Metastatic Liver Carcinoma in the Lung (tissue), 2 donors: ENCODE results near the genes KRT24, KRTAP1-4, KRTAP2-2 and KRT37.

GRCh38 chr17:40348368-40349092 lies 16.0 kb downstream of the GJD3 start:
- PRO-cap, 2 experiments = no peak in any of the 2 experiments

GRCh38 chr17:40357828-40358027 lies 6.8 kb downstream of the GJD3 start:
- PRO-cap, 2 experiments = no peak in any of the 2 experiments

DNA sequence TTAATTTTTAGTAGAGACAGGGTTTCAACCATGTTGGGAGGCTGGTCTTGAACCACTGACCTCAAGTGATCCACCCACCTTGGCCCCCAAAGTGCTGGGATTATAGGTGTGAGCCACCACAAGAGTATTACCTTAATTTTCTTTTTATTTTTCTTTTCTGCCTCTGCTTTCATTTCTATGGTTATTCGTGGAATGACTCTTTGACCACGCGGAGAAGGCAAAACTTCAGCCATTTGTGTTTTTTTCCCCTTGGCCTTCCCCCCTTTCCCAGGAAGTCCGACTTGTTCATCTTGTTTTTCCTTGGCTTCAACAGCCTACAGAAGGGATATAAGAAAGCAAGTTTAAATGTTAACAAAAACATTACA lies 21.6 kb downstream of the TOP2A start:
- PRO-cap, 2 experiments = no peak in any of the 2 experiments

GRCh38 chr17:40445109-40445780 lies 2.0 kb downstream of the IGFBP4 start:
- PRO-cap, 2 experiments = peak in 2 of 2 experiments; most common plus-strand start chr17:40445494 (in 1); most common minus-strand start chr17:40445383 (in 2)

GRCh38 chr17:40457294-40457733 lies 14.1 kb downstream of the IGFBP4 start:
- PRO-cap, 2 experiments = no peak in any of the 2 experiments

GRCh38 chr17:40461171-40461989 lies 18.1 kb downstream of the IGFBP4 start:
- PRO-cap, 2 experiments = no peak in any of the 2 experiments

GRCh38 chr17:40465392-40465671 lies 22.1 kb downstream of the IGFBP4 start:
- PRO-cap, 2 experiments = no peak in any of the 2 experiments

DNA sequence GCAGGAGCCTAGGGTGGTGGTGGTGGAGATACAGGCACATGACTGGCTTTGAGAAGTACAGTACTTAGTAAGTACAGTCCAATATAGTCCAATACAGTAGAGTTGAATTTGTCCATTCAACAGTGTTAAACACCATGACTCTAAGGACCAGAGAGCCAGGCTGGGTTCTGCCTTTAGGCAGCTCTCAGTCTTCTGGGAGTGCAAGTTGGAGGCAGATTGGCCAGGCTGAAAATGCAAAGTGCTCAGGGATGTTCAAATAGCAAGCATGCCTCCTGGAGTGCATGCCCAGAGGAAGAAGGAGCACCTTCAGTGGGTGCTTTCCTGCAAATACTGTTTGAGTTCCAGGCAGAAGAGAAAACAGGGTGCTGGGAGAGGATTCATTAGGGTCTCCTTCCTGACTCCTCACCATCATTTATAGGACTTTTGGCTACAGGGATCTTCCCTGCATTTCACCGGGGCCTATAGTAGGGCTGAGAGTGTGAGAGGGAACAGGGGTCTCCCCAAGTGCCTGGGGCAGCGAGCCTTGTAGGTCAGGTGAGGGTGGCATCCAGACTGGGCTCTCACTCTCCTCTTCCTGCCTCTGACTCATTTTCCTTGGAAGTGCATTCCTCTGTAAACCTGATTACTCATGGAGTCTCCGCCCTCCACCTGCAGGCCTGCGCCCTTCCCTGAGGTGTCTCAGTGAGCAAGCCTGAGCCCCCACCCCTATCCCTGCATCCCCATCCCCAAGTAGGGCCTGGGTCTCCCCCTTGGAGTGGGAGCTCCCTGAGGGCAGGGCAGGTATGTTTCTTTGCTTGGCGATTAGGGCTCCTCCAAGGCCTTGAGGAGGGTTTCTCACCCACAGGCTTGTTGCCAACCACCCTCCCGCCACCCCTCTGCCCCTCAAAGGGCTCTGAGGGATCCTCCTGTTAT lies 17.1 kb upstream of the TNS4 start:
- PRO-cap, 2 experiments = no peak in any of the 2 experiments

GRCh38 chr17:40534336-40534913 lies 30.8 kb downstream of the CCR7 start:
- PRO-cap, 2 experiments = no peak in any of the 2 experiments

DNA sequence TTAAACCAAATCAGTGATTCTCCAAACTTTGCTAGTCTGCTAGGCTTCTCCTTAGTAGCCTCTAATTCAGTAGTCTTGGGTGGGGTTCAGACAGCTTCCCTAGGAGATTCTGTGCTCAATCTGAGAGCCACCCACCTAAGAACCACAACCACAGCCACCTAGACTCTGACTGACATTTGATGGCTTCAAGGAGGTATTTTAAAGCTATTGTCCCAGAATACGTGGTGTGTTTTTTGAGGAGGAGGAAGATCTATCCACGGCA lies 25.2 kb downstream of the SMARCE1 start:
- PRO-cap, 2 experiments = no peak in any of the 2 experiments

DNA sequence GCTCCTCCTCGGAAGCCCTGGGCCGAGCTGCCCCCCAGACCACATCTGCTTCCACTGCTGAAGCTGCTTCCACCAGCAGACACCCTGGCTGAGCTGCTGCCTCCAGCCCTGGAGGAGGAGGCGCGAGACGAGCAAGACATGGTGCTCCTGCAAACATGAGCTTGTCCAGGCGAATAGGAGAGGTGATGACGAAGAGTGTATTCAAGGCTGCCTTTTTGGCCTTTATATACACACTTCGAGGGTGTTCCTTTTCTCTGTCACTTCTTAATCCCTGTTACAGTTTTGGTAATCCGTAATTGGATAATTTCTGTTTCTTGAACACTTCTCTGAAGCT lies at the start of gene KRT24:
Gene KRT24, minus strand, starts transcription at position 199 of the 334 bp plus-strand sequence.
- PRO-cap, 2 experiments = no peak in any of the 2 experiments

DNA sequence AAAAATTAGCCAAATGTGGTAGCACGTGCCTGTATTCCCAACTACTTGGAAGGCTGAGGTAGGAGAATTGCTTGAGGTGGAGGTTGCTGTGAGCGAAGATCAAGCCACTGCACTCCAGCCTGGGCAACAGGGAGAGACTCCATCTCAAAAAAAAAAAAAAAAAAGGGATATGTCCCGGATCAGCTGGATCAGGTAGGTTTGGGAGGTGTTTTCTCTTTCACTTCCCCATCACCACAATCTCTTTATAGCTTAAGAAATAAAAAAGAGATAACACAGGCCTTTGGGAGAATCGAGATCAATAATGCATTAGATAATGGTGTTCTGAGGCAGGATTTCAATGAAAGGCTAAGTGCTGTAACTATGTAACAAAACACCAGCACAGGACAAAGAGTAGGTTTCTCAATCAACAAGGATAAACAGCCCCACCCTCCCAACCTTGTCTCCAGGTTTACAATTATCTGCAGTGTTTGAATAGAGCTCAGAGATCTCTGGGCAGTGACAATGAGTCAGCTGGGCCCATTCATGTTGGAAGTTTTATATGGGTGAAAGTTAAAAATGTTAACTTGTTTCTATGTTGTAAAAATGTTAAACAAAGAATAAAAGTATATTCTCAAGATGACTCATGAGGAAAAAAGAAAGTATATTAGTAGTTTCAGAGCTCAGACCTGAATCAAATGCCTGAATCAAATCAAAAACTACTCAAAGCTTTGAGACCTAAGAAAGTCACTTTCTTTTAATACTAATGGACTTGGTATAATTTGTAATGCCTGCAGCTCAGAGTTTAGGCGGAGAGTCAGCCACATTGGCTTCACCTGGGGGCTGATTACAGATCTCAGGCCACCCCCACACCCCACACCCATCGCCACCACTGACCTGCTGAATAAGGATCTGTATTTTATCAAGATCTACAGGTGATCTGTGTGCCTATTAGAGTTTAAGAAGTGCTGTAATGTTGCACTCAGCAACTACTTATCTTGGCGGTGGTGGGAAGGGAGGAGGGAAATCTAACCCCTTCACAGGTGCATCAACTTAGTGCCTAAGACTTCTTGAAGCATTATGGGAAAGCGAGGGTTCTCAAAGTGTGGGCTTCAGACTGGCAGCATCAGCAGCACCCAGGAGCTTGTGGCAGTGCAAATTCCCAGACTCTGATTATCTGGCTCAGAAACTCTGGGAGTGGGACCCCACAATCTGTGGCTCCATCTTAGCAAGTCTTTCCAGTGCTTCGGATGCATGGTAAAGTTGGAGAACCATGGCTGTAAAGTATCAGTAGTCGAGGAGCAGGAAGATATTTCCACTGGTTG lies 17.2 kb upstream of the KRT20 start:
- PRO-cap, 2 experiments = peak in 1 of 2 experiments; most common plus-strand start position 481 of the sequence (in 1); most common minus-strand start position 339 of the sequence (in 1)

DNA sequence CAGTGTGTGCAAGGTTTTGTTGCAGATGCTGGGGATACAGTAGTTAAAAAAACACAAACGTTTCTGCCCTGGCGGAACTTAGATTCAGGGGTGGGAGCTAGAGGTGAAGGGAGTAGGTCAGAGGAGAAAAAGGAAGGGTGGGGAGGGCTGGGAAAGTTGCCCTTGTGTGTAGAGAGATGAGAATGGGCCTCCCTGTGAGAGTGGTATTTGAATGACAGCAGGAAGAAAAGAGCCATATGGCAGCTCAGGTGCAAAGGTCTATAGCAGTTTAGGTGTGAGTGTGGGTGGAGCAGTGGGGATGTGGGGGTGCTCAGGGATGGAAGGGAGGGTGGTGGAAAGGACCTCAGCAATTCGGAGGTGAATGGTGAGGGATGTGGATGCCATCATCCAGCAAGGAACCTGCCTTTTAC lies 19.5 kb upstream of the KRT20 start:
- PRO-cap, 2 experiments = no peak in any of the 2 experiments

GRCh38 chr17:41029890-41030408 lies at the start of gene KRTAP1-4:
KRTAP1-4 (minus strand) TSS chr17:41030195.
- PRO-cap, 2 experiments = no peak in any of the 2 experiments

GRCh38 chr17:41055006-41055462 lies at the start of gene KRTAP2-2:
KRTAP2-2 (minus strand) TSS chr17:41055230.
- PRO-cap, 2 experiments = no peak in any of the 2 experiments

DNA sequence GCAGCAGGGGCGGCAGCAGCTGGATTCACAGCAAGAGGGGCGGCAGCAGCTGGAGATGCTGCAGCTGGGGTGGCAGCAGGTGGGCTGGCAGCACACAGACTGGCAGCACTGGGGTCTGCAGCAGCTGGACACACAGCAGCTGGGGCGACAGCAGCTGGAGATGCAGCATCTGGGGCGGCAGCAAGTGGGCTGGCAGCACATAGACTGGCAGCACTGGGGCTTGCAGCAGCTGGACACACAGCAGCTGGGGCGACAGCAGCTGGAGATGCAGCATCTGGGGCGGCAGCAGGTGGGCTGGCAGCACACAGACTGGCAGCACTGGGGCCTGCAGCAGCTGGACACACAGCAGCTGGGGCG lies 356 bp downstream of the KRTAP4-11 start:
- PRO-cap, 2 experiments = no peak in any of the 2 experiments

DNA sequence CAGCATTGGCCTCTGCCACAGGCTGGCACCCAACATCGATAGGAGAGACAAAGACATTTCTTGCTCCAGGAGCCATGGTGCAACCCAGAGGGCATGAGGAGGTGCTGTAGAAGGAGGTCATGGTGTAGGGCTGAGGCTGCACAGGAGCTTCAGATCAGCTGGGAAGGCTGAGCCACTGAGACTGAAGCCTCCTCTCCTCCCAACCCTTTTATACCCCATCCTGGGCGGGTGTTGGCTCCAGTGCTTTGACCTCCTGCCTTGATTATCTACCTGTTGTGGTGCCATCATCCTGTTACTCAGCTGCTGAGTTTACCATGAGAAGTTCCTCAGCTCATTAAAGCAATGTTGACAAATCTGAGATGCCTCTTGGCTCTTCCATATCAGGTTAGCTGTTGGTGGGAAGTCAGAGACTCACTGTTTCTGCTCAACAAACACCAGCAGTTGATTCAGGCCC lies at the start of gene KRT37:
Gene KRT37, minus strand, starts transcription at position 183 of the 454 bp plus-strand sequence.
- PRO-cap, 2 experiments = no peak in any of the 2 experiments

DNA sequence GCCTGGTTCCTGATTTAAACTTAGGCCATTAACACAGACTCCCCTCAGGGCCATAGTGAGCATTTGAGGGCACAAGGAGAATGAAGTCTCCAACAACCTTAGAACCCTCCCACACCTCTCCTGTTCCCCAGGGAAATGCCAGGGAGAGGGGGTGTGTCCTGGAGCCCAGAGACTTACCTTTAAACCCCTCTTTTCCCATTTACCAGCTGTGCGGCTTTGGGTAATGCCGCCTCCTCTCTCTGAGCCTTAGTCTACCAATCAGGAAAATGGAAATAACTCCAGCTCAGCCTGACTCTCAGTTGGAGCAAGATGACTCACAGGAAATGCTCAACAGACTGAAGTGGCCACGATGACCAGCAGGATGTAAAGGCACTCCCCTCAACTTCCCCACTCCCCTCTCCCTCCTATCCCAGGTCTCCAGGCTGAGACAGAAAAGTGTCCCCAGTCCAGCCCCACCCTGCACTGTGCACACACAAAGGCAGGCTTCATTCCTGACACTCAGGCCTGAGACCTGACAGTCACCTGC lies 2.9 kb upstream of the KRT15 start:
- PRO-cap, 2 experiments = no peak in any of the 2 experiments

DNA sequence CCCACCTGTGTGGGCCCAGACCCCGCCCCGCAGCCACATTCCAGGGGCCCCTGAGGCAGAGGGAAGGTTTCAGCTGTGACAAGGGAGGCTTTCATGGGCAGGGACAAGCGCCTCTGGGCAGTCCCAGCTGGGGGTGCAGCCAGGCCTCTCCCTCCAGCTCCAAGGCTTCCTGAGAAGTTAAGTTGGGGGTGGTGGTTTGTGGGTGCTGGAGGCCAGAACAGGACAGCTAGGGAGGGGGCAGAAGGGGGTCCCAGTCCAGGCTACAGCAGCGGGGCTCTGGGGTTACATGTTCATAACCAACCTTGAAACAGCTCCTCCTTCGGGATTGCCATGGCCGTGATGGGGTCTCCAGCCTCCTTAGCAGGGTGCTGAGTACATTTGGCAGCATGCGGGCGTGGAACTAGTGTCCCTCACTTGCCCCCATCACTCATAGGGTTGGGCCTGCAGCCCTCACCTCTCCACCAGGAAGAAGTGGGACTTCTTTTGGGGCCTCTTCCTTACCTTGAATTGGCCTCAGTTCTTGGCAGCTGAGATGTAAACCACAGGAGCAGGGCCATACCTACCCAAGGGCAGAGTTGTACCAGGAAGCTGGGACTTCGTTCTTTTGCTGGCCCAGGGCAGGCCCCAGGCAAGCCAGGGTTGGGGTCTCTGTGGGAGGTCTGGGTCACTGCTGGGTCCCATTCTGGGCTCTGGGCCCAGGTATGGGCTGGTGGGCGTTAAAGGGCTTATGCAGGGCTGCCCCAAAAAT lies 3.5 kb upstream of the KRT15 start:
- PRO-cap, 2 experiments = no peak in any of the 2 experiments

DNA sequence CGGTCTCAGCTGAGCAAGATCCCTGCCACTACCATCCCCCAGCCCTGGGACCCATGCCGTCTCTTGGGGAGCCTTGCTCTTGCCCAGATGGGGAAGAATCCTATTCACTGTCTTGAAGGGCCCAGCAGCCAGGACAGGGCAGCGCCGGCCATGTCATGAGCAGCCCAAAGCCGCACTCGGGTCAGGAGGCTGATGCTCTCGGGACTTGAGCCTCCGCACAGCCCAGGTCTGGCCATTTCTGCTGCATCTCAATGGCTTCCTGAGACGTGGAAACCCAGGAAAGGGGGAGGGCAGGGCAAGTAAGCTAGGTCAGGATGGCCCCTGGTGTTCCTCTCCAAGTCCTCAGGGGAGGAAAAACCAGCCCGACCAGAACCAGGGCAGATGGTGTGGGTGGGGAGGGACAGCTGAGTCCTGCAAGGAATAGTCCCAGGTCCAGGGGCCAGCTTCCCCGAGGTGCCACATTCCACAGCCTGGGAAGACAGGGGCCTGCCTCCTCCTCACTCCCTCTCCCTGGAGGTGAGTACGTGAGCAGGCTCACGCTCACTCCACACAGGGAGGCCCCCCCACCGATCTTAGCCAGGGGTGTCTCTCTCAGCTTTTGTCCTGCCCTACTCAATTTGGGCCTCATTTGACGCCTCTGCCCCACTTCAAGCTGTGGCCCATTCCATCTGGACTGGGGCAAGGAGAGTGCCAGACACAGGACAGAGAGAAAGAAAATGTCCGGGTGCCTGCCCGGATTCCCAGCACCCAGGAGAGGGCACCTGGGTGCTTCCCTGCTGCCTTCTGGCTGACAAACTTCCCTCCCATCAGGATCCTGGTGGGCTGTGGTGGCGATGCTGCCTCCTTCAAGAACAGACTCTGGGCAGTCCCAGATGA lies 8.0 kb upstream of the KRT19 start:
- PRO-cap, 2 experiments = no peak in any of the 2 experiments